Urinary bladder (tissue), 3 donors: ENCODE results near the genes FGF1 and JAKMIP2.

DNA sequence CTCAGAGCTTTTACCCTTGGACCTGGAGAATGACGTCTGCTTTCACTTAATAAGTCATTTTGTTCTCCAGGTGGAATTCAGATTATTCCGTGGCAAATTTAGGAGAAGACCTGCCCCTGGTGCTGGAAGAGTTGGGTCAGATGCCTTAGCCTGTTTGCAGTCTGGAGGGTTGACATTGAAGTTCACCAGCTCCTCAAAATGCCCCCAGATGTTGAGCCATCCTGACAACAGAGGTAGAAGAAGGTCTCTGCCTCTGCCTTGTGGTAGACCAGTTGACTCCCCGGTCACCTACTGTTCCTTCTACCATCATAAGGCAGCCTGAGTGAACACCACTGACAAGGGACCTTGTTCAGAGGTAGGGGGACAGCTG, 176.5 kb downstream of the FGF1 start:
- PRO-cap = no peak
- RAMPAGE, long total RNA = no peak

DNA sequence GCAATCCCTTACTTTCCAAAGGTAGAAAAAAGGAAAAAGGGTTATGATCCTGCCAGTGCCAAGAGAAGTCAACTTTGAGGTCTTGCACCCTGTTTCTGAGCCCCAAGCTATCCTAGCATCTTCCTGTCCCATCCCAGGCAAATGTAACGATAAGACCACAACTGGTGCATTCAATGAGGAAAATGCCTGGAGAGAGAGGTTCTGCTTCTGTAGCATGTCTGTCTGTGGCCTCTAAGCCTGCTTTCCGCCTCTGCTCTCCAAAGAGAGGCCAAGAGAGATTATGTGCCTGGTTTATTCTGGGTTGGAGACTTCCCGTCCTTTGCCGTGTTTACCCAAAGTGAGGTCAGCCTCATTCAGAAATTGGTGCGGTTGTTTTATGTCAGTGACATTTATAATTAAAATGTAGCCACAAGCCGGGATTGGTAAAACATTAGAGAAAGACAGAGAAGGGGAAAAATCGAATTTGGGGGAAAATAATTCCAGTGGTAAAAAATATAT, 77.8 kb downstream of the FGF1 start:
- PRO-cap = no peak
- RAMPAGE, long total RNA = no peak

- PRO-cap = no peak
- RAMPAGE, long total RNA = no peak
Observed at GRCh38 chr5:142685858-142686802, at the start of gene FGF1. FGF1 (minus strand) TSS chr5:142686090.

DNA sequence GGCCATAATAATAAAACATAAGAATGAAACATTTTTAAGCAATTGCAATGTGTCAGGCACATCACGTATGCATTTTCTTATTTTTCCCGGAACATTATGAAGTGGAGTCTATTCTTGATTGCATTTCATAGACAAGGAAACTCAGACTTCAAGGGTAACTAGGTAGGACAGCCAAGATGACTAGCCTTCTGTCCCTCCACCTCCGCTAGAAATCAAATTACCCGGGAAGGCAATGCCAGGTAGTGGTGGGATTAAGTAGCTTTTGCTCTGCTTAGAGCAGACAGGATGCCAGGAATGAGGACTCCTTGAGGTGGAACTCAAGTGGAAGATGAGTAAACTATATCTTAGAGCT, 50.5 kb downstream of the ARHGAP26 start:
- PRO-cap = no peak
- RAMPAGE, long total RNA = no peak

- PRO-cap = no peak
- RAMPAGE, long total RNA = no peak
Observed at GRCh38 chr5:142843066-142844006, 73.2 kb downstream of the ARHGAP26 start.

DNA sequence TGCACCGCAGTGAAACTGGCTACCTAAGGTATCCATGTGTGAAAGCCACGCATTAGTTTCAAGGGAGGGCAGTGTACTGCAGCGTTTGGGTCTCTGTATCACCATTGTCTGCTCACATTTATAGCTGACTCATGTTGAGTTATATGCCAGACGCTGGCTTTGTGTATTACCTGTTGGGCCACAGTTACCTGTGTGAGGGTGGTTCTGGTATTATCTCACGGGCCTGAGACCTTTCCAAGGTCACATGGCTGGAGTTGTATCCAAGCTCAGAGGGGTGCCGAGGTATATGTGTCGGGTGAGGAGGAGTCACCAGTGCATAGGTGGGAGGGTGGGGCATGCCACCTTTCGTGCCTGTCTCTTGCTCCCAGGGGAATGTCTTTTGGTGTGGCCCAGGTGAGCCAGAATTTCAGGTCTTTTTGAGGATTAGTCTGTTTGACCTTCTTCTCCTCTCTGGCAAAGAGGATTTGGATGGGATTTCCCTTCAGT, 75.9 kb downstream of the ARHGAP26 start:
- PRO-cap = no peak
- RAMPAGE, long total RNA = no peak

DNA sequence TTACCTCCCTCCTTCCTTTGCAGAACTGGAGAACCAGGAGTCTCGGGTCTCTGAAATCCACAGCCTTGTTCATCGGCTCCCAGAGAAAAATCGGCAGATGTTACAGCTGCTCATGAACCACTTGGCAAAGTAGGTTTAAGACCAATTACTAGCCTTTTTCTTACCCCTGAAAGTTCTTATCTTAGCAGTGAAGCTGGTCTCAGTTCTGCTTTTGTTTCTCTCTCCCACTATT, 287.4 kb downstream of the ARHGAP26 start:
- PRO-cap = no peak
- RAMPAGE, long total RNA = no peak

DNA sequence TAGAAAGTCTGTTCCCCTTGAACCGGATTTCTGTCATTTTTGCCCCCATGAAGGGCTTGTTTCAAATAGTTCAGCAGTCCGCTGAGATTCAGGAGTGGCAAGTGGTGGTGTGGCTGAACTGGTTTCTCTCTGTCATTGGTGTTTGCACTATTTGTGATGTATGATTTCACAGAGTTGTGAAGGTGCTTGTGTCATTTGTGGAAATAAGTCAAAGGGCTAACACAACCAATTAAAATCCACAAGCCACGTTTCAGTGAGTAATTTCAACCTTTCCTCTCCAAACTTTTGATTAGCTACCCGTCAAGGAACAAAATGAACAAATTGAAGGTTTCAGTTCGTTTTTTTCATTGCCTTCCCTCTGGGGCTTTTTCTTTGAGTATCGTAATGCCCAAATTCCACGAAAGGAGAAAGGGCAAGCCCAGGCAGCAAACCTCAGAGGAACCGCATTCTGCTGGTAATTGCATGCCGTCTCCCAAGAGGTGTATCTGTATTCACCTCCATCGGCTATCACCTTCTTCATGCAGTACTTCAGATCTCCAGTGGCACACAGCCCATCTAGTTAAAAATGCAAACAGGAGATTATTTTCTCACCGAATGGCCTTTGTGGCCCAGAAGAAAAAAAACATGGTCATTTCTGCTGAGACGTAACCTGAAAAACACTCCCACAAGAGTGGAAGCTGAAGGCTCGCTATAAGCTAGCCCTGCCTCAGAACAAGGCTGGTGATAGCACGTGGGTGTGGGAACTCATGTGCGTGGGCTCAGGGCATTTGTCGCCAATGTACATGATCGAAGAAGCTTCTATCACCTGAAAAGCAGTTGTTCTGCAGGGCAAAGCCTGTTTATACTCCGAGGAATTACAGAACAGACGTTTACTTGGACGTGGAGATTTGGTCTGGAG, 197.1 kb downstream of the NR3C1 start:
- PRO-cap = no peak
- RAMPAGE, long total RNA = no peak

GRCh38 chr5:143248833-143249674, 154.4 kb downstream of the NR3C1 start:
- PRO-cap = no peak
- RAMPAGE, long total RNA = no peak

DNA sequence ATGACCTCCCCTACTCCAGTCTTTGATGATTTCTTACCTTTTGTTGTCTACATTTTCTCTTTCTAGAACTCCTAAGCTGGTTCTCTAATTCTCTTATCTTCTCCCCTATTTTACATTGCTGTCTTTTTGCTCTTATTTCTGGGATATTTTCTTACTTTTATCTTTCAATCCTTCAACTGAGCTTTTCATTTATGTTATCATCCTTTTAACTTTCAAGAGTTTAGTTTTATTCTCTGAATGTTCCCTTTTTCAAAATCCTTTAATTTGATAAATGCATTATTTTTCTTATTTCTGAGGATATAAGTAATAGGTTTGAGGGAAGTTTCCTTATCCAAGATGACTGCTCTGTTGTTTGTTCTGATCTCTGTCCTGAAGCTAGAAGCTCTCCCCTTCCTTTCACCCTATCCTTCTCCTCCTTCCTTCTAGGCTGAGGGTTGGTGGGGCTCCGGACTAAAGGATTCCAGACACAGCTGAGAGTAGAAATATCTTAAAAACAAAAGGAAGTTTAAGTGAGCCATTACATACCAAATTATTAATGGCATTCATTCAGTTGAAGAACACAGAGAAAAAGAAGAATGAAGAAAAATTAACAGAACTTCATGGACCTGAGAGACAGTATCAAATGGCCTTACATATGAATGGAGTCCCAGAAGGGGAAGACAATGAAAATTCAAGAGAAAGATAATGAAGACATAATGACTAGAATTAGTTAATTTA, 64.0 kb downstream of the NR3C1 start:
- PRO-cap = no peak
- RAMPAGE, long total RNA = no peak

DNA sequence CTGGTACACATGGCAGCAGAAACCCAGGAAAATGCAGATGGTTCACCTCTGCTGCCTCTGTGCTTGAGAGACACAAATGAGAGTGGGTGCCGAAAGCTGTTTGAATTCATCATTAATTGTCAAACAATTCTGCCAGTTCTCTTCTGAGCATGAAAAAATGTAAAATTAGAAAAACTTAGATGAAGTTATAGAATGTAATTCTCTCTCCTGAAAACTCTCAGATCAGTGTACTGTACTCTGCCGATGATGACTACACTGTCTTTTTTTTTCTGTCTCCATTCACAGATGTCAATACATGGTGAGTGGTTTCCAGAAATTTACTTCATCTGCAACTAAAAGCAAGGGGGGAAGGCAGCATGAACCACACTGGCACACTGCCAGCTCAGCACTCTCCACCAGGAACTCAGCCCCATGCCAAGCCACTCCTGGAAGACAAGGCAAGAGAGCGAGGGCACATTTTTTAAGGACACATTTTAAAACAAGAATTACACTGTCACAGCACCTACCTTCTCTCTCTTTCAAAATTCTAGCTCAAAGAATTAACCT, 75.2 kb downstream of the HMHB1 start:
- PRO-cap = no peak
- RAMPAGE, long total RNA = no peak

DNA sequence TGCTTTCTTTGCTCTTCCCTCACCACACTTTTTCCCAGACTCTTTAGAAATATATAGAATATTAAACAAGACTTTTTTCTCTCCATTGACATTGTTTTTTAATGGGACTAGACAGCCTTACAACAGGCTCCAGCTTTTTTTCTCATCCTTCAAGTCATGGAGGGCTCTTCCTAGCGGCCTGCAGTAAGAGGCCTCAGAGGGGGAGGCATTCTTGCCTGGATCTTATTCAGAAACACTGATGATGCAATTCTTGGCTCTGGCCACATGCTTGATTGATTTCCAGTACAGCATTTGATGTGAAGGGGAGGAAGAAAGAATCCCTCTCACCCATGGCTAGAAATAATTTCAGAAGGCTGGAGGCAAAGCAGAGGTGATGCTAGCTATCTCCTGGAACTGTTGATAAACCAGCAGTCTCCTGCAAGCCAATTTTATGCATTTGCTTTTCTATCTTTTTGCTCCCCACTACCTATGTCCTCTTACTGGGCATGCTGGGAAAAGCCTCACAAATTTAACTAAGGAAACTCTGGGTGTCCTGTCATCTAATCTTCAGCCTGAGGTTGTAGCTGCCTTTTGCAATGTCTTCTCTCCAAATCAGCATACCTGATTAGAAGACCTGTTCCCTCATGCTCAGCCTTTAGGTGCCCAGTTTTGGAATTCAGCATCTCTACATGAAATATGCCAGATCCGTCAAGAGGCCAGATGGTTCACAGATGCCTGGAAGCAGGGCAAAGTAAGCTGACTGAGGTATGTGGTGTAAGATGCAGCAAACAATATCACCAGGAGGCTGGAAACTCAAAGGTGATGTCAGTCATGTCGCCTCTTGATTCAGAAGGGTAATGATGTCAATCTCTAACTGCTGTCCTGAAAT, 324.6 kb downstream of the PRELID2 start:
- PRO-cap = no peak
- RAMPAGE, long total RNA = no peak

- PRO-cap = no peak
- RAMPAGE, long total RNA = no peak
Observed at GRCh38 chr5:145944224-145944820, 7.9 kb downstream of the SH3RF2 start.

GRCh38 chr5:146007219-146007768, 70.9 kb downstream of the SH3RF2 start:
- PRO-cap = no peak
- RAMPAGE, long total RNA = no peak

DNA sequence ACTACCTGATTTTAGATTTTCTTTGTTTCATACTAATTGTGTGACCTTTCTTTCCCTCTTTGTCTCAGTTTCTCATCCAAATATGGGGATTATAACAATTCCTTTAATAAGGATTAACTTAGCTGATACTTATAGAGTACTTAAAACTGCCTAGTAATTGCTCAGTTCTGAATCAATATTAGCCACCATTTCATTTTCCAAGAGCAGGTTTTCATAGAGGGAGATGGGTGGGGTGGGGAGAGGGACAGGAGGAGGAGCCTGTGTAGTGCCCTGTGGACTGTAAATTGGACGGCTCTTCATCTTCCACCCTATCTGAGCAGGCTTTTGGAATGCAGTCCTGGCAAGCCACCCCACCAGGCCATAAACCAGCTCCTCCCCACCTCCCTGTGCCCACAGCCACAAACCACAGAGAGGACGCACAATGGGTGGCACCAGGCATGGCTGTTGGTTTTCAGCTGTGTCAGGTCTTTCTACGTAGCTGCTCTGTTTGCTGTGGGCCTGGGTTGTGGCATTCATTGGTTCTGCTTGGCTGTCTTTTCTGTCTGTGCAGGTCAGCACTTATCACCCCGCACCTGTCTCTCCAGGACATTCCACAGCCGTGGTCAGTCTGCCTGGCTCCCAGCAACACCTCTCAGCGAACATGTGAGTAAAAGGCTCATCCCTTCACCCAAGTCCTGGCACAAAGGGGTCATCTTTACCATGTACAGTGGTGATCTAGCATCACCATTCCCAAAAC, 58.0 kb downstream of the PLAC8L1 start:
- PRO-cap = no peak
- RAMPAGE, long total RNA = no peak

DNA sequence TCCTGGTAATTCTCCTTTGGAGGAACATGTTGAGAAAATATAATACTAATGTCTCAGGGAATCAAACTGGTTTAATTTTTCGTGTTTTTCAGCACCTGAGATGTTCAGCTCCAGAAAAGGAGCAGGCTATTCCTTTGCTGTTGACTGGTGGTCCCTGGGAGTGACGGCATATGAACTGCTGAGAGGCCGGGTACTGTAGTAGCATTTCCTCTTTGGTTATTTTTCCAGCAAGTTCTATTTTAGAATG, 126.5 kb downstream of the STK32A start:
- PRO-cap = unidirectional peak, minus-strand start at position 146 of the sequence
- RAMPAGE, long total RNA = no peak

DNA sequence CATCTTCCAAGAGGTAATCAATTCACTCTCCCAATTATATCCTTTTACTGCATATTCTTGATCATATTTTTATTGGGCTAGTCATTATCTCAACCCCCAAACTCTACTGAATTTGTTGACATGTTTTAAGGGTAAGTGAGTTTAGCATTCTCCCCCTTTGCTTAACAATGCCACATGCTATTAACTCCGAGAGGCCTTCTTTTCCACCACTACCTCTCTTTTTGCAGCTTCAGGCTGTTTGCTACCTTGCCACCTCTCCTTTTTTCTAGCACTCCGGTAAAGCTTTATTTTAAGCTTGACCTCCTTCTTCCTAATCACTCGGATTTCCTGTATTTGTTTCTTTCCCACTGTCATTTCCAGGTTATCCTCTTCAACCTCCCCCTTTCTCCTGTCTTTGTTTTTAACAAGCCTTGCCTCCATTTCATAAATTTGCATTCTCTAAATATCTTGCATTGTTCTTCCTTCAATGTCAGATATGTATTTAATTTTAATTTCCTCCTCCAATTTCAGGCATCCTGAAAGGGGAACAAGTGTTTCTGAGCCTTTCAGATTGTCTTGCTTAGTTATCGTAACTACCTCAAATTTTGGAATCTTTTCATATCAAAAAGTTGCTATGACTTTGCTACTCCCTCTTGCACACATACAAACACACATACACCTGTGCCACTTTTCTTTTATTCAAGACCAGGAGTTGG, 22.9 kb downstream of the DPYSL3 start:
- PRO-cap = no peak
- RAMPAGE, long total RNA = no peak

DNA sequence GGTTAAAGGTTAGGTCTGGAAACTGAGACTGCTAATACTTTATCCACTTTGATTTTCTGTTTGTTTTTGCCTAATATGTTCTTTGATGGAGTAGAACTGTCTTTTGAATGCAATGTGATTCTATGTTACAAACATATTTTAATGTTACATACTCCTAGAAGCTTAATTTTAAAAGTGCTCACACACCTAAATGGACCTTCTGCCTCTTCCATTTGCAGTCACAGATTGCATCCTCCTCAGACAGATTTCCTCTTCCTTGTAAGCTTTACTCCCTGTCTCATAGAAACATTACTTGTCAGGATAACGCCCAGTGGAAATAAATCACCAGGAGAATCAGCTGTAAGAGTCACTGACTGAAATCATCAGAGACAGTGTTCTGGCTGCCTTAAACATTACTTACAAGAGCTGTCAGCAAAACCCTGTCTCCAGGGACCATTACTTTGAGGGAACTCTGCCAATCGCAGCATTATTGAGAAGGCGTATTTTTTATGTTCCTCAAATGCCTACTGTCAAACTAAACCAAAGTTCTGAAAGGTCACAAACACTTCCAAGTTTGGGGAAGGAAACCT, 5.9 kb downstream of the DPYSL3 start:
- PRO-cap = no peak
- RAMPAGE, long total RNA = no peak

GRCh38 chr5:147510463-147510826, 577 bp upstream of the DPYSL3 start:
- PRO-cap = no peak
- RAMPAGE, long total RNA = no peak

DNA sequence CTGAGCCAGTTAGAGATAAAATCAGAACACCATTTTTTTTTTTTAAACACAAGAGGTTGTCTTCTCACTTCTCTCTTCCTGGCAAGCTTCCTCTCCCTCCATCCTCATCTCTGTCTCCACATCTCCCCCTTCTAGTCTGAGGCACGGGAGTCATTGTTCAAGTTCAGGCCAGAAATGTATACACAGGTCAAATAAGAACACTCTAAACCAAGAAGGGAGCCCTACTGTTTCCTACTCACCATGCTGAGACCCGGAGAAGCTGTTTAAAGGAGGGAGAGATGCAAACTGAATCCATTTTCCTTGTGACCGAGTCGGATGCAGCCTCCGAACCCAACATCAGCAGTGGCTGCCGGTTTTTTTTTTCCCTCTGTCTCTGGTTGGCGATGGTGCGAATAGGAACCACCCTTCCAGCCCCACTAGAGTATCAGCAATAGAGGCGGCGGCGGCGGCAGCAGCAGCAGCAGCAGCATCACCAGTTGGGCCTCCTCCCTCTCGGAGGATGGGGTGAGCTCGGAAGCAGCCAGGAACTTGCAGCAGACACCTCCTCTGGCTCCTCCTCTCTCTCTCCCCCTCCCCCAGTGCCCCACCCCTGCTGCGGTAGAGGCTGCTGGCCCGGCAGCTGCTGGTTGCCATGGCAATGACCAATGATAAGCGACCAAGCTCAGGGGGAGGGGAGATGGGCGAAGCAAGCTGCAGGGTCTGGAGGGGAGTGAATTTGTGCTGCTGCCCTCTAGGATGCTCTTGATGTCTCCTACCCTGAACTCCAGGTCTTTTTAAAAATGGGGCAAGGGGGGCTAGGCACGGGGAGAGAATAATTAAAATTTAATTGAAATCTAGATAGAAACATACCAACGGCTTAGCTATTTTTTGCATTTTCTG, at the start of gene JAKMIP2:
JAKMIP2 (minus strand) TSS at position 512 of the 879 bp plus-strand sequence.
- PRO-cap = no peak
- RAMPAGE, long total RNA = no peak